Metastatic Breast Carcinoma in the Ovary (tissue), 3 donors: ENCODE measurements around a stretch of chr18.

GRCh38 chr18:76259604-76260287 is 235.3 kb downstream of the ZNF516 start:
- PRO-cap, 3 experiments, result peak in 1 of 3 experiments; most common plus-strand start chr18:76260058 (in 1); most common minus-strand start chr18:76259936 (in 1)

GRCh38 chr18:76348358-76348721 is 146.7 kb downstream of the ZNF516 start:
- PRO-cap, 3 experiments, result peak in 1 of 3 experiments; most common plus-strand start chr18:76348647 (in 1)

GRCh38 chr18:76358520-76359440 is 136.3 kb downstream of the ZNF516 start:
- PRO-cap, 3 experiments, result no peak in any of the 3 experiments

DNA sequence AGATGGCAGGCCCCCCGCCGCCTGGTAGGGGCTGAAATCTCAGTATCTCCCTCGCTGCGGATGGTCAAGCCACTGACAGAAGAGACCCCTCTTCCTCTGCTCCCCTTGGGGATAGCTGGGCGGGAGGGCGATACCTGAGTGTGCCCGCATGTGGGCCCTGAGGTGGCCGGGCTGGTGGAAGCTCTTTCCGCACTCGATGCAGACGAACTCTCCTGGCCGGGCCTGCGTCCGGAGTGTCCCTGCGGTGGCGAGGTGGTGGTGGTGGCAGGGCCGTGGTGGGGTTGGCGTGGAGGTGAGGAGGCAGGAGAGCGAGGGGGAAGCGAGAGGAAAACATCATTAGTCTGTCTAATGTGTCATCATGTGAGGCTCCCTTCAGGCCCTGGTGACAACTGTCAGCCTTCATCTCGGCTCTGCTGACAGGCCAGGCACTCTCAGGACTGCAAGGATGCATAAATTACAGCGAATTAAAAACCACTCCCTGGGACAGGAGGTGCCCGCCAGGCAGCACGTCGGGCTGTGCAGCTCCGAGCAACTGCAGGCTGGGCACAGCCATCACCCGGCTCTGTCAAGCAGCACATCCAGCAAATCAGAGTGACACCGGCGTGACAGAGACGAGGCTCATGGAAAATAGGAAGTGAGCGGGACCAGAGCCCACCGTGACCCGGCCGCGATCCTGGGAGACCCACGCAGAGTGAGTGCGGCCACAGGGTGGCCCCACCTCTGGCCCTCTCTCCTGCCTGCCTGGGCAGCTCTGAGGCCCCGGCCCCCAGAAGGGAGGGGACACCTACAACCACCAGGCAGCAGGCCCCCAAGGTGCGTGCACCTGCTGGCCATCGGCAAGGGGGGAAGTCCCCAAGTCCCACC is 123.5 kb downstream of the ZNF516 start:
- PRO-cap, 3 experiments, result no peak in any of the 3 experiments

- PRO-cap, 3 experiments, result no peak in any of the 3 experiments
These were observed 24.5 kb downstream of the ZNF516 start for GRCh38 chr18:76470469-76471020.

- PRO-cap, 3 experiments, result no peak in any of the 3 experiments
These were observed 12.7 kb downstream of the ZNF516 start for GRCh38 chr18:76482159-76482888.

- PRO-cap, 3 experiments, result peak in 3 of 3 experiments; most common plus-strand start chr18:76495522 (in 3); most common minus-strand start chr18:76495494 (in 2)
These were observed 485 bp upstream of the ZNF516 start for GRCh38 chr18:76495422-76496031.

- PRO-cap, 3 experiments, result peak in 3 of 3 experiments; most common plus-strand start chr18:76620092 (in 3); most common minus-strand start chr18:76619877 (in 2)
These were observed 124.4 kb upstream of the ZNF516 start for GRCh38 chr18:76619216-76620146.

DNA sequence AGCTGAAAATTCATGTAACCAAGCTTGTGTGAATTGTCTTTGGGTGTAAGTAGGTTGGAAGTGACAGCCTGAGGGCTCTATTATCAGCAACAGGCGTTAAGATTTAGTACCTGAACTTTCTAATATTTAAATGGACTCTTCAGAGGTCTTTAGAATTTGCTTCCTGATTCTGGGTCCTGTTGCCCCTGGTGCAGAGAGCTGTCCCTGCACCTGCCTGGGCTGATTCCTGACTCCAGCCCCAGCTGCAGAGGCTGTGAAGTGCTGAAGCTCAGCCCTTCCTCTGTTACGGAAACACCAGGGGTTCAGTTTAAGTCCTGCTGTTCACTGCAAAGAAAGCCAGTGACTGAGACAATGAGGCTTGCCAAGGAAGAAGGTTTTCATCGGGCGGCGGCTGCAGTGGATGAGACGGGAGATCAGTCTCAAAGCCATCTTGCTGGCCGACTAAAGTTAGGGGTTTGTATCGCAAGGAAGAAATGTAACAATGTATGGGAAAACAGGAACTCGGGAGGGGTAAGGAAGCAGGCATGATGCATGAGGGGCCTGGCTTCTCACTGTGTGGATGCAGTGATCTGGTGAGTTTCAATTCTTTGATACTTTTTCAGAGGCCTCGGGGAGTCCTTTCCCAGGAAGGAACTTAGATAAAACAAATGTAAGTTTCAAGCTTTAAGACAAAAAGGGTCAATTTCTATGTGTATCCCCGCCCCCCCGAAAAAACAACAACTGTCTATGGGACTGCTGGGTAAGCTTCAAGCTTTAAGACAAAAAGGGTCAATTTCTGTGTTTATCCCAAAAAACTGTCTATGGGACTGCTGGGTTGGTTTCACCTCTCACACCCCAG is 142.3 kb upstream of the ZNF236 start:
- PRO-cap, 3 experiments, result no peak in any of the 3 experiments

DNA sequence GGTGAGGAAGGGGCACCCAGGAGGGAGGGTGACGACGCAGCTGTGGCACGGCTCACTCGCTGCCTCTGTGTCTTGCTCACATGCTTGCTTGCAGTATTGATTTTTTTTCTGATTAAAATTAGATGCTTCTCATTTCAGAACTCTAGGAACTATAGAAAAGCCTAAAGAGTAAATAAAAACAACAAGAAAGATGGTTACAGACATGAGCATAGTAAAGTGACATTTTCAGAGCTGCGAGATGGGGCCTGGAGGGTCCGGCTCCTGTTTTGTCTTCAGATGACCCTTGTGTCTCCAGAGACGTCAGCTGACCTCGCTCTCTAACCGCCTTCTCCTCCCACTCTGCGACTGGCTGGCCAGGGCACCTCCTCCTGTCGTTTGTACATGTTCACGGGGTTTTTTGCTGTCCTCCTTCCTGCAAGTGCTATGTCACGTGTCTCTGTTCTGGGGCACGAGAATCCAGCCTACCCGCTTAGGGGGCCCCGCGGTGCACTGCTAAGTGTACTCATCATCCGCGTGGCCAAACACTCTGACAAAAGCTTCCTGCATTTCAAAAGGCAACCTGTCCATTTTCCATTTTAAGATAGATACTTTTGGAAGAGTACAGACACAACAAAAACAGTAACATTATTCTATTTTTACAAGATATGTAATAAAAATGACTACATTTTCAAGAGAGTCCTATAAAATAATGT is 65.5 kb upstream of the ZNF236 start:
- PRO-cap, 3 experiments, result no peak in any of the 3 experiments

DNA sequence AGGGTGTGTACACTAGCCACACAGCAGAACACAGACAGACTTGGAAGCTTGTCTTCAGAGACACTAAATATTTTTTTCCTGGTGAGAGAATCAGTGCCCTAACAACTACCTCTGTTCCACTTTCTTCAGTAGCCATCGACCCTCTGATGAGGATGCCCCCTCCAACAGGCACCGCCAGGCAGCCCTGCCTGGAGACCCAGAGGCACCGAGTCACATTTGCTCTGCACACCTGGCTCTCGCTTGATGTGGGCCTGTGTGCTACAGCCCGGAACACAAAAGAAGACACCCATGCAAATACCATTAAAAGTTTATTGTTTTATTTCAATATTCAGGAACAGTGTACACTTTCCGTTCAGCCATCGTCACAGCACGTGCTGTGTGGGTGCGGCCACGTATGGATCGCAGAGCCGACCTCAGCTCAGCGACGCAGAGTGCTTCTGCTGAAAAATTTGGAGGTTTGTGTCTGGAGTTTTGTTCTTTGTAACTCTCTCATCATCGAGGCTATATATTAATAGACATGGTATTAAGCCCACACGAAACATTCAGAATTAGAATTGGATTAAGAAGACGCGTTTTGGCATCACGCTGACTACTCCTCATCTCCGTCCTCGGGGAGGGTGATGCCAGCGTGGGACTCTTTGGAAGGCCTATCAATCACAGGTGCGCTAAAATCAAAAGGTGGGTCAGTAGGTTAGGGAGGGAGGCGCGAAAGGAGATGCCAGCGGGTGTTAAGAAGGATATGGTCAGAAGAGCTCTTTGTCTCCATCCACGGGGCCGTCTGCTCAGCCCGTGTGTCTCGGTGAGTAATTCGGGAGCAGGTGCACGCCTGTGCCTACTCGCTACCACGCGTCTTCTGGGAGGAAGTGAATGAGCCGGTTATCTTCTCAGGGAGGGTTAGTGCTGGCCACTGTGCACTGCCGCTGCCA is 153.8 kb downstream of the MBP start:
- PRO-cap, 3 experiments, result no peak in any of the 3 experiments

GRCh38 chr18:77025098-77025744 is 107.4 kb downstream of the MBP start:
- PRO-cap, 3 experiments, result no peak in any of the 3 experiments

GRCh38 chr18:77063174-77063797 is 69.3 kb downstream of the MBP start:
- PRO-cap, 3 experiments, result no peak in any of the 3 experiments

- PRO-cap, 3 experiments, result no peak in any of the 3 experiments
These were observed 33.0 kb downstream of the MBP start for GRCh38 chr18:77099404-77100111.

- PRO-cap, 3 experiments, result no peak in any of the 3 experiments
These were observed 22.4 kb downstream of the MBP start for GRCh38 chr18:77110121-77110603.

- PRO-cap, 3 experiments, result no peak in any of the 3 experiments
These were observed 8.2 kb upstream of the MBP start for GRCh38 chr18:77140608-77141300.

GRCh38 chr18:78406646-78406977 is 573.0 kb upstream of the SALL3 start:
- PRO-cap, 3 experiments, result peak in 1 of 3 experiments; most common plus-strand start chr18:78406834 (in 1)

GRCh38 chr18:78510236-78510733 is 469.3 kb upstream of the SALL3 start:
- PRO-cap, 3 experiments, result no peak in any of the 3 experiments

DNA sequence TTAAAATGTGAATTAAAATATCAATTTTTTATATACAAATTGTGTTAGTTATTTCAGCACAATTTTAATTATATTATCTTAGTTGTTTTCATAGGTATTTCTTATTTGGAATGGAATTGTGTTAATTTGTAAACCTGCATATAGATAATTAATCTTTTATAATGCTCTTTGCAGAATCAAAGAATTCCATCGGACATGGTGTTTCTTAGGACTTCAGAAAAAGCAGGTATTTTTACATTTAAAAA is 85.1 kb downstream of the ATP9B start:
- PRO-cap, 3 experiments, result no peak in any of the 3 experiments

- PRO-cap, 3 experiments, result no peak in any of the 3 experiments
These were observed 98.2 kb downstream of the ATP9B start for GRCh38 chr18:79167380-79167873.